Cardiac fibroblast (primary cell): Measurements from ENCODE around the genes NSD2 and NAT8L.

DNA sequence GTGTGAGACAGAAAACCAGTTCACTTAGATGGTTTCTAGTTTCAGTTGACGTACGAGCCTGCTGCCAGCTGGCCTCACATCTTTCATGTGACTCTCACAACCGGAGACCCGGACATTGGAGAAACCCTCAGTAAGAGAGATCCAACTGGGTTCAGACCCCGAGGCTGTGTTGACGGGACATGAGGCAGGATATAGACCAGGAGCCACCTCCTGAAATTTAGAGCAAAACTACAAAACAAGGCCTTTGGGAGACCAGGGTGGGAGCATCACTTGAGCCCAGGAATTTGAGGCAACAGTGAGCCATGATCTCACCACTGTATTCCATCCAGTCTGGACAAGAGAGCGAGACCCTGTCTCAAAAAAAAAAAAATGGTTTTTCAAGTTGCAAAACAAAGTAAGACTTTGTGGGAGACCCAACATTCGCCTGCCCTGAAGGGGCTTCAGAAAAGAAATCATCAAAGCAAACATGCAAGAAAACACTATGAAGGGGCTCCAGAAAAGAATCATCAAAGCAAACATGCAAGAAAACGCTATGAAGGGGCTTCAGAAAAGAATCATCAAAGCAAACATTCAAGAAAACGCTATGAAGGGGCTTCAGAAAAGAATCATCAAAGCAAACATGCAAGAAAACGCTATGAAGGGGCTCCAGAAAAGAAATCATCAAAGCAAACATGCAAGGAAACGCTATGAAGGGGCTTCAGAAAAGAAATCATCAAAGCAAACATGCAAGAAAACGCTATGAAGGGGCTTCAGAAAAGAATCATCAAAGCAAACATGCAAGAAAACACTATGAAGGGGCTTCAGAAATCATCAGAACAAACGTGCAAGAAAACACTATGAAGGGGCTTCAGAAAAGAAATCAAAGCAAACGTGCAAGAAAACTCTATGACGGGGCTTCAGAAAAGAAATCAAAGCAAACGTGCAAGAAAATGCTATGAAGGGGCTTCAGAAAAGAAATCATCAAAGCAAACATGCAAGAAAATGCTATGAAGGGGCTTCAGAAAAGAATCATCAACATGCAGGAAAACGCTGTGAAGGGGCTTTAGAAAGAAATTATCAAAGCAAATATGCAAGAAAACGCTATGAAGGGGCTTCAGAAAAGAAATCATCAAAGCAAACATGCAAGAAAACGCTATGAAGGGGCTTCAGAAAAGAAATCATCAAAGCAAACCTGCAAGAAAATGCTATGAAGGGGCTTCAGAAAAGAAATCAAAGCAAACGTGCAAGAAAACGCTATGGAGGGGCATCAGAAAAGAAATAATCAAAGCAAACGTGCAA lies 27.2 kb upstream of the UVSSA start:
- RRBS = no CpG with 5 or more reads among the region's 23 CpGs

DNA sequence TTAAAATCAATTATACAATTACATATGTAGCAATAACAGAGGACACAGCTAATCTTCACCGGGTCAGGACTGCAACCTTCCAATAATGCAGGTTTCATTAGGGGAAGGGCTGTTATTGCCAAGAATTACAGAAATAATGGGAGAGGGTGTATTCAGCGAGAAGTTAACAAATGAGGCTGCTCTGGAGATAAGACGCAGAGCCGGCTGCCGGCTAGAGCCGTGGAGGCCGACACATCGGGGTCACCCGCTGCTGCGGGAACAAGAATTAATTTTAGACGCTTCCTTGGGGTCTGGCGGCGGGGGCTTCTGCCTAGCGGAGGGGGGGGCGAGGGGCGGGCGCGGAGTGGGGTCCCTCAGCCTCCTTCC lies 113.5 kb upstream of the NKX1-1 start:
- RRBS = no CpG with 5 or more reads among the region's 18 CpGs

DNA sequence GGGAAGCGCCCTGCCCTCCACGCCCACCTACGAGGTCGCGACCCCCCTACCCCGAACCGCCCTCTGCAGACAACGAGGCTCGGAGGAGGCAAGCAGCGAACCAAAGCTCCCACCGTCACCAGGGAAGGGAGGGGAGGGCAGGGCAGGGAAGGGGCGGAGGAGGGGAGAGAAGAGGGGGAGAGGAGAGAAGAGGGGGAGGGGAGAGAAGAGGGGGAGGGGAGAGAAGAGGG lies 105.6 kb downstream of the FAM53A start:
- RRBS = no CpG with 5 or more reads among the region's 12 CpGs

DNA sequence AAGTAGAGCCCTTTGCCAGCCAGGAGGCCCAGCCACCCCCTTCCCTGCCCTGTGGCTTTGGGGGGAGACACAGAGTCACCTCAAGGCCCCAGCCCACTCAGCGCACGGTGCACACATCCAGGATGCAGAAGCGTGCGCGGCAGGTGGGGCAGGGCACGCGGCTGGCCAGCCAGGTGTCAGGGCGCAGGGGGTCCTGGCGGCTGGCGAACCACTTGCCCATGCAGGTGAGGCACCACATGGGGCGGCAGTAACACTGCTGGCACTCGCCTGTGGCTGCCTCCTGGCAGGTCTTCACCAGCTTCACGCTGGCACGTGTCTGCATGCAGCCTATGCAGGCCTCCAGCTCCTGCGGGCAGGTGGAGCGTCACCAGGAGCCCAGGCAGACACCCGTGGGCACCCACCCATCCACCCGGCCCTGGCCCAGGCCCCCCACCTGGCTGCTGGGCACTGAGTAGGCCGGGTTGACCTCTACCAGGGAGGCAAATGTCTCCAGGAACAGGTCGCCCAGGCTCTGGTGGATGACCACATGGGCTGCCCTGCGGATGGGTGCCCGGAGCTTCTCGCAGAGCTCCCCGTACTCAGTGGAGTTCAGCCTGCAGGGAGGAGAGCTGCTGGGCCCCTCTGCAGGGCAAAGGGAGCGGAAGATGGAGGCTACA lies 3.9 kb downstream of the TMEM129 start:
- RRBS = 89% methylated on average over 4 of the region's 25 CpGs

DNA sequence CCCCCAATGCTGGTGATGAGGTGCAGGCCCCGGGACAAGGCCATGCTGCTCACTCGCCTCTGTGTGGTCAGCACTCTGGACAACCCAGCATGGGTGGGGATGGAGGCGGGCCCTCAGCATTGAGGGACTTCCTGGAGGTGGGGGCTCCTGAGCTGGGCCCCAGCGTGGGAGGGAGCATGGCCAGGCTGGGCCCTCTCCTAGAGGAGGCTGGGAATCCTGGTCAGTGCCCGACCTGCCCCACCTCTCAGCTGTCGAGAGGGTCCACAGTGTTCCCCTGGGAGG lies 30.6 kb downstream of the TACC3 start:
- RRBS = no CpG with 5 or more reads among the region's 6 CpGs

GRCh38 chr4:1822869-1823240 lies 29.8 kb downstream of the FGFR3 start:
- RRBS = no CpG with 5 or more reads among the region's 16 CpGs

DNA sequence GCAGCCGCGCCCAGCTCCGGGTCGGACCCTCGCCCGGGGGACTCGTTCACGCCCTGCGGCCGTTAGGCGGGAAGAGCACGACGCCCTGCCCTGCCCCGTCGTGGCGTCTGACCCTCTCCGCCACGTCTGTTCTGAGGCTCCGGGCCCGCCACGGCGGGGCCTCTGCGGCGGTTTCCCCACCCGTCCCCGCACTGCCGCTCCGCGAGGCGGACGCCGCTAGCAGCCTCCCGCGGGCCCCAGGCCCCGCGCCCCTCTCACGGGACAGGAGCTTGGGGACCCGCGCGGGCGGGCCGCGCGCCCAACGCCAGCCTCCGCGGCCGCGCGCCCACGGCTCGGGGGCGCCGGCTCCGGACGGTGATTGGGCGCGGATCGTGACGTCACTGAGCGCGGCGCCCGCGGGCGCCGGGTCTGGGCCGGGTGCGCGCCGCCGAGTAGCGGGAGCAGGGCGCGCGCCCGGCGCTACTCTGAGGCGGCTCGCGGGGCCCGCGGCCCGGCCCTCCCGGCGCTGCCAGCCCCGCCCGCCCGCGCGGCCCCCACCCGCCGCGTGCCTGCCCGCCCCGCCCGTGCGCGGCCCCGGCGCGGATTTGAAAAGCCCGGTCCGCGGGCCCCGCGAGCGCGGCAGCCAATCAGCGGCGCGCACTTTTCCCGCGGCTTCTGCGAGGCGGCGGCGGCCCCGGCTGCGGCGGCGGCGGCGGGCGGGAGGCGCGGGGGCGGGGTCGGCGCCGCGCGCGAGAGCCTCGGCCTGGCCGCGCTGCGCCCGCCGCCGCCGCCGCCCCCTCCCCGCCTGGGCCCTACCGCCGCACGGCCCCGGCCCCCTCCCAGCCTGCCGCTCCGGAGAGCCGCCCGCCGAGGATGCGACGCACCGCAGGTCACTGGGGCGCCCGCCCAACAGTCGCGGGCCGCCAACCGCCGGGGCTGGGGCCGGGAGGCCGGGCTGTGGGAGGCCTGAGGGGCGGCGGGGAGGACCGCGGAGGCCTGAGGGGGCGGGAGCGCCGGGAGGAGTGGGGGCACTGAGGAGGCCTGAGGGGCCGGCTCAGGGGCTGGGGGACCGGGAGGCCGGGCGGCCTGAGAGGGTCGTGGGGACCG lies at the start of gene NSD2:
Gene NSD2 (plus strand): TSS at position 719 of the 1,086 bp plus-strand sequence.
- RRBS = under 1% methylated on average over 83 of the region's 178 CpGs

DNA sequence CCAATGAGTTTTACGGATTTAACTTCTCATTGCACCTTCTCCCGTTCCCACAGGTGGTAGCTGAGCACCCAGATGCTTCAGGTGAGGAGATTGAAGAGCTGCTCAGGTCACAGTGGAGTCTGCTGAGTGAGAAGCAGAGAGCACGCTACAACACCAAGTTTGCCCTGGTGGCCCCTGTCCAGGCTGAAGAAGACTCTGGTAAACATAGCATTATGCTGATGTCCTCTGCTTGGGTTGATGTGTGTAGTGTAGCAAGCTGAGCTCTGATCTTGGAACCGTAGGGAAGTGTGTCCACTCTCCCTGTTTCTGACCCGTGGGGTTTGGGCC lies 59.3 kb downstream of the NSD2 start:
- RRBS = no CpG with 5 or more reads among the region's 5 CpGs

GRCh38 chr4:1983154-1983789 lies 25.5 kb downstream of the NELFA start:
- RRBS = no CpG with 5 or more reads among the region's 32 CpGs

DNA sequence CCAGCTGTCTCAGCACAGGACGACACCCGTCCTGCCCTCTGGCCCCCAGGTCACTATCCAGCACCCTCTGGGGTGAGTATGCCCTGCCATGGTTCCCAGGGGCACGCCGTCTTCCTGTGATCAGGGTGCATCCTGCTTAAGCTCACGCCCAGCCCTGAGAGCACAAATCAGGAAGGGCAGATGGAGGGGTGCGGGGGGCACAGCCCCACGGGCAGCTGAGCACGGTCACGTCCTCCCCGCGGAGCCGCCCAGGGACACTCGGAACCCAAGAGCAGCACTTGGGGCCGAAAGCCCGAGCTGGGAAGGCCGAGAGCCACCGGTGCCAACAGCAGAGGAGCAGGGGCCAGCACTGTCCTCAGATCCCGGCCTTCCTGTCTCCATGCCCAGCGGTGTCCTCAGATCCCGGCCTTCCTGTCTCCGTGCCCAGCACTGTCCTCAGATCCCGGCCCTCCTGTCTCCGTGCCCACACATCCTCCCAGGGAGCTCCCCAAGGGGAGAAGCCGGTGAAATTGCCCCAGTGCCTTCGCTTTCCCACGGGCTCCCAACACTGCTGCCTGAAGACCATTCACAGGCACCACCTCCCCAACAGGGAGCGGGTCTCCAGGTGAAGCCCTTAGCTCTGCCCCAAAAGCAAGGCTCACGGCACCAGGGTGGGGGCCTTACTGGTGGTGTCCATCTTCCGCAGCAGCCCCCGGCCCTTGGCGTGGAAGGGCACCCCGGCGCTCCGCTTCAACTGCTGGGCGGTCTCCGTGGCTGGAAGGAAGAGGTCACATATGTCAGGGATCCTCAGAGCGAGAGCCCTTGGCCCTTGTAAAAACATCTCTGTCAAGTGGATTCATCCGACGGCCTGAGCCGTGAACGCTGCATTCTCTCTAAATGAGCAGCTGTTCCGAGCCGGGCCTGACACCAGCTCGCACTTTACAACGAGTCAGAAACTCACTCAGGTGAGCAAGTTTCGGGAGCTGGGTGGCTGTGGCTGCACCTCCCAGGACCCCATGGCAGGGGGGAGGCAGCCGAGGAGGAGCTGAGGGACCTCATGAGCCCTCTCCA lies 21.2 kb downstream of the NELFA start:
- RRBS = 78% methylated on average over 4 of the region's 47 CpGs

- RRBS = 2% methylated on average over 79 of the region's 153 CpGs
Measured at GRCh38 chr4:2058271-2059390, at the start of gene NAT8L. Gene NAT8L, plus strand, starts transcription at chr4:2059327.

DNA sequence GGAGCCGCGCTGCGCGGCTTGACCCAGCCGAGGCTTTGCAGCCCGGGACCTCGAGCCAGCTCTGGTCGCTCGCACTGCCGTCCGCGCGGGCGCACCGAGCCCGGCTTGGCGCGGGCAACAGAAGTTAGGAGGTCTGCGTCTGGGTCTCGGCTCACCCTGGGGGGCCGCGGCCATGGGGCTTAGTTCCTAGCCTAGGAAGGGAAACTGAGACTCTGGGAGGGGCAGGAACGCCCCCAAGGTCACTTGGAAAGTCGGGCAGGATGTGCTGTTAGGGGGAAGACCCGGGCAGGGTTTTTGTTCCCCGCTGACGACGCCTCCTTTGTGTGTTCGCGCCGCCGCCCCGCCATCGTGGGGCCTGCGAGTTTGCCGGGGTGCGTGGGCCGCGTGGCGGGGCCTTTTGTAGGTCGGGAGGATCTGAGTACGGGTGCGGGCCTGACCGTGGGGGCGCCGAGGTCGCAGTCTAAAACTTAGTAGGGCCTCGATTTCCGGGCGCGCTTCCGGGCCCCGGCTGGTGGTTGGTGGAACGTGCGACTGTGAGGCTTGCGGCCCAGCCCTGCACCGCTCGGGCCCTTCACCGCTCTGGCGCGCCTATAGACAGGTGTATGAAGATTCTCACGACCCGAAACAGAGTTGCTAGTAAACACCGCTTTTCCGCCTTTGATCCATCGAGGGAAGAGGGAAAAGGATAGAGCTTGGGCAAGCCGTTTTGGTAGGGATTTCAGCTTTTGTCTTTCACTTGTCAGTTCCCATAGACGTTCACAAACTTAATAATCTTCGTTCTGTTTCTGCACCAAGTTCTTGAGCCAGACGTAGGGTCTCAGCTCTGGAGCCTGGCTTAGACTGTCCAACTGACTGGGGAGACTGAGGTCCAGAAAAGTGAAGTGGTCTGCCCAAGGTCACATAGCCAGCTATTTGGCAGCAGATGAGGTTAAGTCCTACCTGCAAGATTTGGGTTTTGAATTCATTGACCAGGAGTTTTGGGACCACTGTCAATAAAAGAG lies 728 bp downstream of the RNF4 start:
- RRBS = 1% methylated on average over 21 of the region's 70 CpGs

DNA sequence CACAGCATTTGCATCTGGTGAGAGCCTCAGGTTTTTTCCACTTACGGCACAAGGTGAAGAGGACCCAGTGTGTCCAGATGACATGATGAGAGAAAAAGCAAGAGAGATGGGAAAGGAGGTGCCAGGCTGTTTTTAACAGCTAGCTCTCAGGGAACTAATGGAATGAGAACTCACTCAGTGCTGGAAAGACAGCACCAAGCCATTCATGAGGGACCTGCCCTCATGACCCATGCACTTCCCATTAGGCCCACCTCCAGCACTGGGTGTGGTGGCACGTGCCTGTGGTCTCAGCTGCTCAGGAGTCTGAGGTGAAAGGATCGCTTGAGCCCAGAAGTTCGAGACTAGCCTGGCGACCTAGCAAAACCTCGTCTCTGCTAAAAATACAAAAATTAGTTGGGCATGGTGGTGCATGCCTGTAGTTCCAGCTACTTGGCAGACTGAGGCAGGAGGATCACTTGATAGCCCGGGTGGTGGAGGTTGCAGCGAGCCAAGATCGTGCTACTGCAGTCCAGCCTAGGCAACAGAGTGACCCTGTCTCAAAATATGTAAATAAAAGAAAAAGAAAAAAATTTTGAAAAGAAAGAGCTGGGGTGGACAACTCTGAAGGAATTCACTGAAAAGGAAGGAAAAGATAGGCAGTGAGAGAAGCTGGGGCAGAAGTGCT lies 50.8 kb downstream of the FAM193A start:
- RRBS = no CpG with 5 or more reads among the region's 9 CpGs

GRCh38 chr4:2597341-2597775 lies 60.9 kb downstream of the FAM193A start:
- RRBS = no CpG with 5 or more reads among the region's 6 CpGs

GRCh38 chr4:2699759-2700593 lies 56.2 kb downstream of the TNIP2 start:
- RRBS = no CpG with 5 or more reads among the region's 13 CpGs

DNA sequence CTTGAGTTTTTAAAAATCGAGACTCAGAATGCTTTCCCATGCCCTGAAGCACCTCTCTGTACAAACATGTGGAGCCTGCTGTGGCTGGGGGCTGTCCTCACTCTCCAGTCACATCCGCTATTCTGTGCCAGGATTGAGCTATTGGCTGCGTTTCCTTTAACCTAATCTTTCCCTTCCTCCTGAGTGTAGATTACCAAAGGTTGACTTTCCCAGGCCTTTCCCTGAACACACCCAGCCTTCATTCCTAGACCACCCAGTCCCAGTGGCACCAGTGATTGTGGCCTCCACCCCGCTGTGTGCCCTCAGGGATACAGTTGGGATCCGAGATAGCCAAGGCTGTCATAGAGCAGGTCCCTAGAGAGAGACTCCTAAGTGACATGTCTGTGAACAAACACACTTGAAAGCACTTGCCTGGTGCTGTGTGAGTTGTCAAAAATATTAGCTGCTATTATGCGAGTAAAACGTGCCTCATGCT lies 41.8 kb downstream of the TNIP2 start:
- RRBS = no CpG with 5 or more reads among the region's 7 CpGs

GRCh38 chr4:2753482-2754050 lies 2.6 kb downstream of the TNIP2 start:
- RRBS = no CpG with 5 or more reads among the region's 4 CpGs

DNA sequence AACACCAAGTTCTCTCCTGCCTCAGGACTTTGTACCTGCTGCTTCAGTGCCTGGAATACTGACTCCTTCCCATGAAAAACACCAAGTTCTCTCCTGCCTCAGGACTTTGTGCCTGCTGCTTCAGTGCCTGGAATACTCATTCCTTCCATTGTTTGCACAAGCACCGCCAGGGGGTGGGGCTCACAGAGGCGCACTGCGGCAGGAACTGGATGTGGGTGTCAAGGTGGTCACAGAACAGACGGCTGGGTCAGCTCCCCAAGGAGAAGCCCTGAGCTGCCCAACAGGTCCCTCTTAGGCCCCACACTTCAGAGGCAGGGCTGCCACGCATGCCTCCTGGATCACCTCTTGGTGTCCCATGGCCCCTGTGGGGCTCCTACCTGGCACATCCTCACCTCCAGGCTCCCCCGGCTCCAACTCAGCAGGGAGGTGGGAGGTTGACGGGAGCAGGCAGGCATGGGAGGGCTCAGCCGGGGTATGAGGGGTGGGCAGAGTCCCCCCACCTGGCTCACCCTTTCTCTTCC lies 5.4 kb upstream of the TNIP2 start:
- RRBS = 78% methylated on average over 3 of the region's 8 CpGs

DNA sequence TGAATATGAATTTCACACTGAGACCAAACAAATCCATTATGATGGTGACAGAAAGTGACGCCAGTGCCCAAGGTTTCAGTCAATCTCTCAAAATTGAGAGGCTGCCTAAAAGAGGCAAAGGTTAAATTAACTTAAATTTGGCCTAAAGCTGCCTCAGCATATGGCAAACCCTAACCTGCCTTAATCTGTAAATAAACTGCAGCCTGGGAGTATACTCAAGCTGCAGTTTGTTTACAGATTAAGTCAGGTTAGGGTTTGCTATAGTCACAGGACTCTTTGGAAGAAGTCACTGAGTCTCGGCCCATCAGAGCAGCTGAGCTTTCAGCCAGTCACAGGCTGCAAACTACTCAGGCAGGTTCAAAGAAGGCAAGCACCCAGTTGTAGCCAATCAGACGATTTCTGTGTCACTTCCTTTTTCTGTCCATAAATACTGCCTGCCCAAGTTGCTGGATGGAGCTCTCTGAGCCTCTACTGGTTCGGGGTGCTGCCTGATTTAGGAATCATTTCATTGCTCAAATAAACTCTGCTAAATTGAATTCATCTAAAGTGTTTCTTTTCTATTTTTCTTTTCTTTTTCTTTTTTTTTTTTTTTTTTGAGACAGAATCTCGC lies 7.4 kb upstream of the SH3BP2 start:
- RRBS = no CpG with 5 or more reads among the region's 5 CpGs

DNA sequence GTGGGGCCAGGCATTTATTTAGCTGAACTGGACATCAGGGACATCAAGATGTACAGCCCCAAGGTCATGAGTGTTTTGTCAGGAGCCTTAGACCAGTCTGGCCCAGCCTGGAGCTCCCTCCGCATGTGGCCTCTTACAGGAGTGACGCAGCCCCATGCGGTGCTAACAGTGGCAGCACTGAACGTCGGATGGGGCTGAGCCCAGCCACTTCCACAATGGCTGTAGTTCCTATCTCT lies 2.1 kb upstream of the SH3BP2 start:
- RRBS = no CpG with 5 or more reads among the region's 5 CpGs